Non-pigmented ciliary epithelial cell (primary cell): ENCODE measurements around a stretch of chr10.

DNA sequence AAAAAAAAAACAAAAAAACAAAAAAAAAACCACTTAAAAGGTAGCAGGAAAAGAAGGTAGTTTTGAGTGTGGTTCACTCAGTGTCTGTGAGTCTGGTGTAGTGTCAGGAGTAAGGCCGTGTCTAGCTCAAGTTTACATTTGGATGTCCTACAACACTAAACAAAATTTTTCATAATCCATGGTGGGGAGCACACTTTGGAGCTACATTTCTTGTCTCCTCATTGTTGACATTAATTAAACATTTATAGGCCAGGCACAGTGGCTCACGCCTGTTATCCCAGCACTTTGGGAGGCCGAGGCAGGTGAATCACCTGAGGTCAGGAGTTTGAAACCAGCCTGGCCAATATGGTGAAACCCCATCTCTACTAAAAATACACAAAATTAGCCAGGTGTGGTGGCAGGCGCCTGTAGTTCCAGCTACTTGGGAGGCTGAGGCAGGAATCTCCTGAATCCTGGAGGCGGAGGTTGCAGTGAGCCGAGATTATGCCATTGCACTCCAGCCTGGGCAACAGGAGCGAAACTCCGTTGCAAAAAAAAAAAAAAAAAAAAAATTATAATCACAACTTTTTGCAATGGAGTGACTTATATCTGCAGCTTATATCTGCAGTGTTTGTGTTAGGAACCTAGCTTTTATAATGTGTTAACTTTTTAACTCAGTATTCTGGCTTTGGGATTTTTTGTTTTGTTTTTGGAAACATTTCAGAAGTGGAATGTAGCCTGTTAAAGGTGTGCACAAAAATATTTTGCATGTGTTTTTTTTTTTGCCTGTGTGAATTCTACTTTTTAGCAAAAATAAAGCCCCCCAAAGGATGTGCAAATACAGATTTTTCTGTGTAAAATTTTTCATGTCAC is 20.9 kb upstream of the BMPR1A start:
- RRBS: no CpG with 5 or more reads among the region's 8 CpGs

DNA sequence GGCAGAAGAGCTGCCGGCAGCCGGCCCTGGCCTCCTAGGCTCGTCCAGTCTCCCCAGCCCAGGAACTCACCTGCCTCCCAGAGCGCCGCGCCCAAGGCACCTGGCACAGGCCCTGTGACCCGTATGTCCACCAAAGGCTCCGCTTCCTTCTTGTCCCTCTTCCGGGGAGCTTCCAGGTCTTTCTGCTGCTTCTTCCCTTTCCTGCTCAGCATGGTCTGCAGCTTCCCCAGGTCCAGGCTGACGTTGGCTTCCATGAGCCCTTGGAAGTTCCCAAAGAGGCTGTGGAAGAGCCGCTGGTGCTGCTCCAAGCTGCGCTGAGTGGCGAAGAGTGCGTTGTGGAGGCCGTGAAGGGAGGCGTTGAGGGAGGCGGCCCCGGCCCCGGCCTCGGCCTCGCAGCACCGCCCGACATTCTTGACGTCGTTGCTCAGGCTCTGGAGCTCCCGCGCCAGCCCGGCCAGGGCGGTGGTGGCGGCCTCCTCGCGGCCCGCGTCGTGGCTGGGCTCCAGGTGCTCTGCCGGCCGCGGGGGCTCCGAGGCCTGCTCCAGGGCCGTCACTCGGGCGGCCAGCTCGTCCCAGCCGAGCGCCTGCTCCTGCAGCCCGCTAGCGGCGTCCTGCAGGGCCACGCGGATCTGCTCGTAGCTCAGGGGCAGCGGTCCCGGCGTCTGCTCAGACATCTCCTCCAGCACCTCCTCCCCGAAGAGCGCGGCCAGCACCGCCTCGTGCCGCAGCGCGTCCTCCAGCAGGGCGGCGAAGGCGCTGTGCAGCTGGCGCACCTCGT is 15.0 kb downstream of the MMRN2 start:
- RRBS: 20% methylated on average over 17 of the region's 67 CpGs

- RRBS: 1% methylated on average over 5 of the region's 47 CpGs
These were observed 3.3 kb downstream of the ADIRF start for GRCh38 chr10:86971415-86972097.

DNA sequence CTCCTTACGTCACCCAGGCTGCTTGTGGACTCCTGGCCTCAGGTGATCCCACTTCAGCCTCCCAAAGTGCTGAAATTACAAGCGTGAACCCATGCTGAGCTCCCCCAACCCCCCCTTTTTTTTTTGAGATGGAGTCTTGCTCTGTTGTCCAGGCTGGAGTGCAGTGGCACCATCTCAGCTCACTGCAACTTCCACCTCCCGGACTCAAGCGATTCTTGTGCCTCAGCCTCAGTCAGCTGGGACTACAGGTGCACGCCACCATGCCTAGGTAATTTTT is 25.4 kb downstream of the FAM25A start:
- RRBS: no CpG with 5 or more reads among the region's 5 CpGs

- RRBS: no CpG with 5 or more reads among the region's 5 CpGs
These were observed 34.6 kb downstream of the GLUD1 start for GRCh38 chr10:87059919-87060590.

GRCh38 chr10:87115295-87115942 is 20.4 kb downstream of the SHLD2 start:
- RRBS: no CpG with 5 or more reads among the region's 7 CpGs

- RRBS: no CpG with 5 or more reads among the region's 5 CpGs
These were observed 41.4 kb downstream of the MINPP1 start for GRCh38 chr10:87546047-87546541.

DNA sequence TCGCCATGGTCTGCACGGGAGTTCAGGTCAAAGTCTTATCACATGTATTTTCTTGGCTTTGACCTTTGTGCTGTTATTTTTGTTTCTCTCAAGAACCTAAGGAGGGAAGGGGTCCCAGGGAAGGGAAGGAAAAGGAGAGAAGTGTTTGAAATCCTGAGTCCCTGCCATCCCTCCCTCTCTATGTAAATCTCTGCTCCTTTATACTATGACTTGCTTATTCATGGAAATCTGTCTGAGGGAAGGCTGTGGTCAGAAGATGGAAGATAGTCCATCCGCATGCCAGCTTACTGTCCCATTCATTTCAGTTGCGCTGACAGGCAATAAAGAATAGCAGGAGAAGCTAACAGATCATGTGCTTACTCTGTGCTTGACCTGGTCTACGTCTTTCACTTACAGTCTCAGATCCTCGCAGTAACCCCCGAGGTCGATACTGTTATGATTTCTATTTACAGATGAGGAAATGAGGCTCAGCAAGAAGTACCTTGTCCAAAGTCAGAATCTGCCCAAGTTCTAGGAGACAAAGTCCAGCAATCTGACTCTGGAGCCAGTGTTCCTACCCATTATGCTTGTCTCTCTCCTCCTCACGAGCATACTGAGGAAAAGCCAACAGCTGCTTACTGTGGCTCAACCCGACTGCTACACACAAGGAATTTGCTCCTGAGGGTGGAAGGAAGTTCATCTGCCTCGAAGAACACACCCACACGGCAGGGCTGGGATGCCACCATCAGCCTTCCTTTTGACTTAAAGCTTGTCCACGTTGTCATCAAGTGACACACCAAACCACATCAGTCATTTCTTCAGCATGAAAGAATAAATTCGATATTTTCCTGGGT is 74.1 kb downstream of the MINPP1 start:
- RRBS: no CpG with 5 or more reads among the region's 14 CpGs

- RRBS: no CpG with 5 or more reads among the region's 5 CpGs
These were observed 22.2 kb downstream of the PAPSS2 start for GRCh38 chr10:87681728-87682346.

DNA sequence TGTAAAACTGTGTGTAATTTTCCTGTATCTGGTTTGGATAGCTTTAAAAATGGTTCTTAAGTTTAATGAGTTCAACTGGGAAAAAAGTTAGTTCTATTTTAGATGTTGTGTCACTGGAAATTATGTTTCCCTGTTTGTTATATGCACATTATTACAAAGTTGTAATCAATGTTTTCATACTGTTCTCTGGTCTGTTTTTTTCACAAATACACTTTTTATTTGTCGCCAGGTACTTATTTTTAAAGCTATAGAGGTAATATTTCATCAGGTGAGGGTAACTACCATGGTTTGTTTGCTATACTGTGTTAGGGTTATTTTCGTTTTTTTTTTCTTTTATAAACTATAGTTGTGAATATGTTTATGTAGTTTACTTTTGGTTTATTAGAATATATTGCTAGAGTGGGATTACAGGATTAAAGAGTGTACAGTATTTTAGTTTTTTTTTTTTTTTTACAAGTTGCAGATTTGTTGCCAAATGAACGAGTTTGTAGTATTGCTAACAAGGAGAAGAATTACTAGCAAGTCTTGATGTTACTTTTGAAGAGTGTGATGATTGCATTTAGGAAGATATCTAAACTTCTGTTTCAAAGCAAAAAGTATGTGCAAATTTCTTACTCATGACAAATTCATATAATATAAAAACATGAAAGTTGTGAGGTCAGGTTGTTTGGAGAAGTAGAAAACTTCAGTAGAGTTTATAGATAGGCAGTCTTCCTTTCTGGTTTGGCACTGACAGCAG is 16.6 kb downstream of the PTEN start:
- RRBS: no CpG with 5 or more reads among the region's 3 CpGs

DNA sequence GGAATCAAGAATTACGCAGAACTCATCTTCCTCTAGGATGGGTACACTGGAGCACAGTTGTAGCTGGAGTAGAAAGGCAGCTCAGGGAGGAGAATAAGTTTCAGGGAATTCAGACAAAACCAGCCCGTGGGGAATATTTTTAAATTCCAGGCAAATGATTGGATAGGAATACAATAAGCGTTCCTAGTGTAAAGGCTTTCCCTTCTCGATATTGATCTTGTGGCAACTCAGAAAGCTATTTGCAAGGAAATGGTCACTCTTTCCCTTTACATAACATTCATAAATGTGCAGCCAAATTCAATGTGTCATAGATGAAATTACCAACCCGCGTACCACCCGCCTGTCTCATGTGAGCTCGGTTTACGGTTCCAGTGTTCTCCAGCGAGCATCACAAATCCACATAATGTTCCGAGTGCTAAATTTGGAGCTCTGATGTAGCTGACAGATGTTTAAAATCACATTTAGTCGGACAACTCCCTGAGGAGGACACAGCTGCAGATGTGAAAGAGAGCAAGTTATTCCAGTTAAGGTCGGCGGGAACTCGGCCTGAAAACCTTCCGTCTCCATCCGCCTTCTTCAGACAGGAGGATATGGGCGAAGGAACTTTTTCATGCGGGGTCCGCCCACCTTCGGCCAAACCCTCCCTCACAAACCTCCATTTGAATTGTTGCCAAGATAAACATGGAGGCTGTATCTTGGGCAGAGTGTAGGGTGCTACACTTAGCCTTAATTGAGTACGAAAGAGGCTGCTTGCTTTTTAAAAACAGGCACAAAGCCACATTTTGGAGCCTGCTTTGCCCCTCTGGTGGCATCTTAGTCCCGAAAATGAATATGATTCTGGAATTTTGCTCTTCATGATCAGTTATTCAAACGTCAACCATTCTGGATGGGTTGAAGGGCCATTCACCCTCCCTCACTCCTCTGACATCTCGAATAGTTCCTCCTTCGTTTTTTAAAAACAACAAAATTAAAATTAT is 326.9 kb downstream of the RNLS start:
- RRBS: no CpG with 5 or more reads among the region's 26 CpGs

DNA sequence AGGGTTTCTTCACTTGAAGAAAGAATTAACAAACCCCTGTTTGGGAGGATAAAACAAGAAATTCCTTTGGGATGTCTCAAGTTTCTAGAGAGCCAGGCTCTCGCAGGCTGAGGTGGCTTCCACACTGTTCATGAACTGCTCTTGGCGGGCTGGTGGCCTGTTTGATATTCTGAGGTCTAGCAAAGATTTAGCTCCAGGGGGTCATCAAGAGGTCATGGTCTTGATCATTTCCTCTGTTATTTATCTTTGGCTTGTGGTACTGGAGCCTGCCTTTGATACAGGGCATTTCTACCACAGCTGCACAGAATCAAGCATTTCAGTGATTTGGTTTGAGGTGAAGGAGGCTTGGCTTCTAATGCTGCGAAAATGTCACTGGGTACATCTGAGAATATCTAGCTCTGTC is 312.3 kb downstream of the RNLS start:
- RRBS: no CpG with 5 or more reads among the region's 3 CpGs

- RRBS: no CpG with 5 or more reads among the region's 1 CpG
These were observed 10.0 kb upstream of the LIPM start for GRCh38 chr10:88792530-88792844.

DNA sequence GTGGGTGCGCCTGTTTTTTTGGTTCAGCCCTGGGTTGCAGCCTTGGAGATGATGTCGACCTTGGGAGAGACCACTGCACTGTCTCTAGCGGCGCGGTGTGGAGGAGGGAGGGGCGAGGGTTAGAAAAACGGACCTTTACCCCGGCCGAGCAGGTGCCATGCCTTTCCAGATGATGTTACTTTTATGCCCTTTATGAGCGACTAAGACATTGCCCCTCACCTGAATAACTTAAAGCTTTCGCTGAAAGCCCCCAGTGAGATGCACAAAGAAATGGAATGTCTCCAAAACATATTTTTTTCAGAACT is 863 bp downstream of the STAMBPL1 start:
- RRBS: no CpG with 5 or more reads among the region's 11 CpGs

DNA sequence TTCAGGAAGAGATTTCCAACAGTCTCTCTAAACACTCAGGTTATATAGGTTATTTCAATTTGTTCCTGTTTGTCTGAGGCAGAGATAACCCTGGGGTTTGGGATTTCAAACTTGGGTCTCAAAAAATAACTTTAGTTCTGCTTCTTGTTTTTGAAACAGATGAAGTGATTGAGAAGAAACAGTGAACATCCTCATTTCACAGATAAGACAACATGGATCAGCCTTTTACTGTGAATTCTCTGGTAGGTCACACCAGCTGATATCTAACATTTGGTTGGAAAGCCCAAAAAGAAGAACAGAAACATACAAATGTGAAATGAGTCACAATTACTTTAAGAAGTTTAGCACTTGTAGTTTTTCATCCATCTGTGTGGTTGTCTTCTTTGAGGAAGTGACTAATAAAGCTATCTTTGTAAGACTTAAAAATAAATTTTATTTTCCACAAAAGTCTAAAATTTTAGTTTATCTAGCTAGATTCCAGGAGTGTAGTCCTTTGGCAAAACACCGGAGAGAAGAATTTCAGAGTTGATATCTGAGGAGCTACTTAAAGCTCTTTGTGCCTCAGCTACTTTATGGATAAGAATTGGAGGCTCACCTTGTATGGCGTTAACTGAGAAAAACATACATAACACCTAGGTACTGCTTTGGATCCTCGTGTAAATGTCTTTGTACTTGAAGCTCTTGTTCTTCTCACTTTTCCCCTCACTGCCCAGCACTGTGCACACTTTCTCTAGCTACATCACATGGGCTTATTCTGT is 21.6 kb downstream of the STAMBPL1 start:
- RRBS: no CpG with 5 or more reads among the region's 3 CpGs

DNA sequence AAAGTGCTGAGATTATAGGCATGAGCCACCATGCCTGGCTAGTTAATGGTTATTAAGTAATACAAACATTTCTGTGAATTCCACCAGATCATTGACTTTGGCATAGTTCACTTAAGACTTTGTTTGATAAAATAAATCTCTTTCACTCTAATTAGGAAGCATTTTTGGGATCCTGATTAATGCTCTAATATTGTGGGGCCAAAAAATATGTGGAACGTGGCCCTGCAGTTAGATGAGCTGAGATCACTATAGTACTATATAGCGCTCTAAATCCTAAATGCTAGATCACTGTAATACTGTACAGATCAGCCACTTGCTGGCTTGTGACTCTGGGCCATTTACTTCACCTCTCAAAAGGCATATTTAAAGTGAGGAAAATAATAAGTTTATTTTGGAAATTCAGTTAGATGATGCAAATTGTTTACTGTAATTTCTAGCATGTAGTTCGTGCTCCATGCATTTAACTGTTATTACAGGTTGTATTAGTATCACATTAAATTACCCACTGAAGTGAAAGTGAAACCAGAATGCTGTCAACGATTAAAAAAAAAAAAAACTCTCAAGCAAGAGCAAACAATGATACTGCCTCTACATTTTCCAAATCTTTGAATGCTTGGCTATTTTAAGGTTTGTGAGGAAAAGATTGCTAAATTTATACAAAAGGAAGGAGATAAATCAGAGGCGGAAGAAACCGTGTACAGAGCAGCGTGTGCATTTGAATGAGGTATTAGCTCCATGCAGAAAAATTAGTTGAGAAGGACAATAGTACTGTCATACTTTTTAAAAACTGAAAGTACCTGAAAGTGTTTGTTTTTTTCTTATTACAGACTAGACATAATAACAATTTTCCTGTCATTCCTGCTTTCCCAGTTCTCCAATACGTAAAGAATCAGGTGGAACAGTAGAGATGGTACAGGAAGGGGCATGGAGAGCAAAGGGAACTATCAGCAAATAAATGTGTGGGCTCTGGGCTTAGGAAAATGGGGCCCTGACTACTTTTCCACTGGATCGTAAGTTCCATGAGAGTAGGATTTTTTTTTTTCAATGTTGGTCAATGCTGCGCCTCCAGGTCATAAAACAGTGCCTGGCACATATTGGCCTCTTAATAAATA is 15.6 kb upstream of the FAS start:
- RRBS: no CpG with 5 or more reads among the region's 10 CpGs

- RRBS: no CpG with 5 or more reads among the region's 2 CpGs
These were observed 1.7 kb upstream of the FAS start for GRCh38 chr10:88988847-88989314.

- RRBS: 29% methylated on average over 1 of the region's 3 CpGs
These were observed 54.1 kb downstream of the CH25H start for GRCh38 chr10:89152919-89153442.

DNA sequence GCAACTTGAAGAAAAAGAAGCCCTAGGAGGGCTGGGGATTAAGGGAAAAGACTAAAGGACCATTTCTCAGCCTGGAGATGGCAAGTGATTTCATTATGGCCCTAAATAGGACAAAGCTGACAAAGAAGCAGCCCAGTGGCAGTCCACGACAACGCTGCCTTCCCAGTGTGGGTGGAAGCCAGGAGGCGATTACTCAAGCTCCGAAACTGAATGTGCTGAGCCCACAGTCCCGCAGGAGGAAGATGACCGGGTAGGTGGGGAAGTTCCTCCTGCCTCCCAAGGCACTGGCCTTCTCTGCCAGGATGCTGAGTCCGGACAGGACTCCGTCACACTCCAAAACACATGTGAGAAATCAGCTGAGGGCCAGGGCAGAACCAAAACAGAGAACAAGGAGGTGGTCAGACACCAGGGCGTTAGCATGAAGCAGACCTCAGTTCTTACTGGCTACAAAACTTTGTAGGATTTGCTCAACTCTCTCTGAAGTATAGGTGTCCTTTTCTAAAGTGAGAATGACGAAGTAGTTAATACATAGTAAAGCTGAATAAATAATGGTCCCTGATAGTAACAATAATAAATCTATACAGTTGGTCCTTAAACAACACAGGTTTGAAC is 16.1 kb downstream of the LIPA start:
- RRBS: 58% methylated on average over 2 of the region's 10 CpGs